Measurements from ENCODE around the genes DLGAP1 and ARHGAP28.

DNA sequence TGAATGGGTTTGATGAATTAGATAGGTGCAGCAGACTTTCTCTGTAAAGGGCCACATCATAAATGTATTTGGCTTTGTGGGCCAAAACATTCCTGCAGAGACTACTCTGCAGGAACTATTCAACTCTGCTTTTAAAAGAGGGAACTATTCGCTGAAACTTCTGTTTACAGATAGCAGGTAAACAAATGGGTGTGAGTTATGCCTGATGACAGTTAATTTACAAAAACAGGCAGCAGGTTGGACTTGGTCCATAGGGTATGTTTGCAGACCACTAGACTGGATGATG lies 273.0 kb downstream of the TGIF1 start:
- PRO-cap, result no peak
- RAMPAGE, long total RNA, result no peak

GRCh38 chr18:3770979-3772295 lies 321.5 kb downstream of the TGIF1 start:
- PRO-cap, result bidirectional peak, plus-strand start at chr18:3771591, minus-strand start at chr18:3771491
- RAMPAGE, long total RNA, result no peak

GRCh38 chr18:3995315-3996087 lies 459.6 kb downstream of the DLGAP1 start:
- PRO-cap, result no peak
- RAMPAGE, long total RNA, result no peak

DNA sequence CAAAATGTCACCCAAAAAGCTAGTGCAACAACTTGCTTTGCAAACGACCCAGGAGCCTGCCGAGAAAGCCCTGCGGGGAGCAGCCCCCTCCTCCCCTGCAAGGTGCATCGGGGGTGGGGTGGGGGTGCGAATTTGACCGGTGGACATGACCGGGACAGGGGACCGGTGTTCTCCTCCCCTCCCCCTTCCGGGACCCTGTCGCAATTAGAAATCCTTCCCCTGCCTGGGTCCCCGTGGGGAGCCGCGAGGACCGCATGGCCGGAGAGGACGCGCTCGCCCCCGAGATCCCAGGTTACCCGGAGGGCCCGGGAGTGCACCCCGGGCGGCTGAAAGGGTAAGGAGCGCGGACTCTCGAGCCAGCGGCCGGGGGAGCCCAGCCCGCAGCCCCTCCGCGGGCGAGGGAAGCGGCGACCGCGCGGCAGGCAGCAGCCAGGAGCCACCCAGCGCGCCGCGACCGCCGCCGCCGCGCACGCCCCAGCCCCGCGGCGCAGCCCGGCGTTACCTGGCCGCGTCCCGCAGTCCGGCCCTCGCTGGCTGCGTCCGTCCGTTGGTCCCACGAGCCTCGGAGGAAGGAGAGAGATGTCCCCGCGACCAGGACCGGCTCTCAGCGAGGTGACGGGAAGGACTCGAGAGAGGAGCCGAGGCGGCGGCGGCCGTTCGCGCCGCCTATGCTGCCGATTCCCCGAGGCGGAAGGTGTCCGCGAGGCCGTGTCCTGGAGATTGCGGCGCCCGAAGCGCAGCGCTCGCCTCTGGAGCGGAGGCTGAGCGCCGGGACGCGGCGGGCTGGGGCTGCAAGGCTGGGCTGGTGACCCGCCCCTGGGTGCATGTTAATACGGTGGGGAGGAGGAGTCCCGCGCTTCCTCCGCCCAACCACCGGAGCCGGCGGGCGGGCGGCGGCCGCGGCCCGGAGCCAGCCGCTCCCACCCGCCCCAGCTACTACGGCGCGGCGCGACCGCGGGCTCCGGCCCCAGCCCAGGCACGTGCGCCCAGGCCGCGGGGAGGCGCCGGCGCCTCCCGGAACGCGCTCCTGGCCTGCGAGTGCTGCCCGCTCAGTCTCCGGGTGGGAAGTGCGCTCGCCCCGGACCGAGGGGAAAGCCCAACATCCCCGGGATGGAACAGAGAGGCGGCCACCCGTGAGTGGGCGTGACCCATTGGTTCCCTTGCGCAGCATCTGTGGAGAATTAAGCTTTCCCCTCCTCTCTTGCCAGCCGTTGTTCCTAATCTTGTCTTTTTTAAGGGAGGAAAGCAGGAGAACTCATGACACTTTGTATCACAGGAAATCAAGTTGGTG lies at the start of gene DLGAP1:
TSS of gene DLGAP1 (minus strand) at position 804 of the 1,291 bp plus-strand sequence.
- PRO-cap, result bidirectional peak, plus-strand start at position 224 of the sequence, minus-strand start at position 206 of the sequence; bidirectional peak, plus-strand start at position 970 of the sequence, minus-strand start at position 751 of the sequence
- RAMPAGE, long total RNA, result no peak

DNA sequence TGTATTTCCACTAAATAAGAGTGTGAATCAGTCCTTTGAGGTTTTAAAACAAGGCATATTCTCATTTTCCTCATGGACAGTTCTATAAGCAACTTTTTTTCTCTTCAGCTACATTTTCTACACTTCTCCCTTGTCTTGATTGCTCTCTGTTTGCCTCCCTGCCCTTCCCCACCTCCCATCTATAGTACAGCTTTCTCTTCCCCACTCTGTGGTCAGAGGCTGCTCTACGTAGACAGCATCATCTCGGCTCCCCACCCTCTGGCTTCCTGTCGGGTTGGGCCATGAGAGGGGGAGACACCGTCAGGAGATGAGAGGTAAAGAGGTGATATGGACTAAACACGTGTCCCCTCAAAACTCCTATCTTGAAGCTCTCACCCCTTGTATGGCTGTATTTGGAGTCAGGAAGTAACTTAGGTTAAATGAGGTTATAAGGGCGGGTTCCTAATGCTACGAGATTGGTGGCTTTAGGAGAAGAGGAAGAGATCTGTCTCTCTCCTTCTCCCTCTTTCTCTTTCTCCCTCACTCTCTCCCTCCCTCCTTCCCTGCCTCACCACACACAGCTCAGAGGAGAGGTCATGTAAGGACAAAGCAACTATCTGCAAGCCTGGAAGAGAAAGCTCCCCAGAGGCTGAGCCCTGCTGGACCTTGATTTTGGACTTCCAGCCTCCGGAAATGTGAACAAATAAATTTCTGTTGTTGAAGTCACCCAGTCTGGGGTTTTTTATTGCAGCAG lies 138.2 kb downstream of the AKAIN1 start:
- PRO-cap, result no peak
- RAMPAGE, long total RNA, result no peak

- PRO-cap, result unidirectional peak, plus-strand start at chr18:5196390
- RAMPAGE, long total RNA, result no peak
These were observed 887 bp downstream of the AKAIN1 start for GRCh38 chr18:5196147-5196593.

DNA sequence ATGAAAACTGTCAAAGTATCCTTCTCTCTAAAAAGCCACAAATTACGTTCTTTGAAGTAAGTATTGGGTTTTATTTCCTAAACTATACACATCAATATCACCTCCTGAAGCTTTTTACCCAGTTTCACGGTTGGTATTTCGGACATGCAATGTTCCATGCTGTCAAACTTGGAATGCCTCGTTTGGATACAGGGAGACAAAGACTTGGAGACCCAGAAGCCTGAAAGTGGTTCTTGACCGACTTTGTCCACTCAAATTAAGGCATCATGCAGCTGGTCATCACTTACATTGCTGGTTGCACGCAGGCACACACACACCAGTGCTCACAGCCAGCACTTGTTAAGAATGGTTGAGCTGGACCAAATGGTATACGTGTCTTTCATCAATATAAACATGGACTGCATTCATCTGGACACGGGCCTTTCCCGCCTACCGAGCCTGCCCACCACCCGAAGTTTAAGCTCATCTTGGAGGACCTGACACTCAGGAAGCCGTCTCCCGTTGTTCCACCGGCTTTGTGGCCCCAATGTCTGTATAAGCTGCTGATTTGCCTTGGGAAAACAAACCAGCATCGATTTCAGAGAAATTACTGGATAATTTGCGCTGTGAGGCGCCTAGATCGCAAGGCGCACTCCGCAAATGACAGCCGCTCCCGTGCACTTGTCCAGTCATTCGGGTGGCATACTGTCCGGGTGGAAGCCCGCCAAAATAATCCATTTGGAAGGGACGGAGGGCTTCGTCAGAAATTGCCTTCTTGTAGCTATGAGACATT lies 40.0 kb upstream of the AKAIN1 start:
- PRO-cap, result bidirectional peak, plus-strand start at position 671 of the sequence, minus-strand start at position 662 of the sequence
- RAMPAGE, long total RNA, result no peak

DNA sequence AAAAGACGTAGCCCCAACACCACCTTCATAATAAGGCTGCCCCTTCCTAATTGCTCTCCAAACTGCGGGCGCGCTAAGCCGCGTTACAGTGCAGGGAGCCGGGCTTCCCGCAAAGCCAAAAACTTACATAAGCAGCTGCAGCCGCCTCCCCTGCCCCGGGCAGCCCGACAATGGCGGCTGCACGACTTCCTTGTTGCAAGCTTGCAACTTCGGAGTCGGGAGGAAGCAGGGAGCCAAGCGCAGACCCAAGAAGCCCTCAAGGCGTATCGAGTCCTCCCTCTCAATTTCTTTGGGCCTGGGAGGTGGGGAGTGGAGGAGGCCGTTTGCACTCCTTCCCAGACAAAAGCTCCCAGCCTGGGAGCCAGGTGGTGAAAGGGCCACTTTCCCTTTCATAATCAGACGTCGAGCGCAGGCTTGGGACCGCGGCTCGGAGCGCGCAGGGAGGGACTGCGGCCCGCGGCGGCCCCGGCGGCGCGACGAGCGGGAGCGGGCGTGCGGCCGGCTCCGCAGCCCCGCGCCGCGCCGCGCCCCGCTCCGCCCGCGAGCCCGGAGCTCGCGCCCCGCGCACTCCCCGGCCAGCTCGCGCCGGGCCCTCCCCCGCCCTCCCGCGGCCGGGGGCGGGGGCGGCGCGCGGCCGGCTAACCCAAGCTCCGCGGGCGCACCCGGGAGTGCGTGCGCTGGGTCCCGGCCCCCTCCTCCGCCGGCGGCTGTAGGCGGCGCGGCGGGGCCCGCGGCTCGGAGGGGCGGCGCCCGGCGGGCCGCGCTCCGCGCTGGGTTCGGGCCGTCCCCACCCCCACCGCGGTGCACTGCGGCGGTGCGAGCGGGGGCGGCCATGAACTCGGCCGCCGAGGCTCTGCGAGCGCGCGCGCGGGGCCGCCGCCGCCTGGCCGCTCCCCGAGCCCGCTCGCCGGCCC lies 595 bp downstream of the ZBTB14 start:
- PRO-cap, result bidirectional peak, plus-strand start at position 155 of the sequence, minus-strand start at position 195 of the sequence; bidirectional peak, plus-strand start at position 801 of the sequence, minus-strand start at position 713 of the sequence
- RAMPAGE, long total RNA, result no peak

DNA sequence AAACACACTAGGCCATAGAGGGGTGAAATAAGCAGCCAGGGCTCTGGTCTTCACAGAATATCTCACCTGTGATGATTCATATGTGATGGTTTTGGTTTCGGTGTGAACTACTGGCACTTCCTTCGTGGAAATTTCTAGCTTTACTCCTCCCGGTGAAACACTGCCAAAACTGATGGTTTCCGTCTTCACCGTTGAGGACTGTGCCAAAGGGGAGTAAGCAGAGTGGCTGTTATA lies 100.5 kb upstream of the ZBTB14 start:
- PRO-cap, result no peak
- RAMPAGE, long total RNA, result no peak

DNA sequence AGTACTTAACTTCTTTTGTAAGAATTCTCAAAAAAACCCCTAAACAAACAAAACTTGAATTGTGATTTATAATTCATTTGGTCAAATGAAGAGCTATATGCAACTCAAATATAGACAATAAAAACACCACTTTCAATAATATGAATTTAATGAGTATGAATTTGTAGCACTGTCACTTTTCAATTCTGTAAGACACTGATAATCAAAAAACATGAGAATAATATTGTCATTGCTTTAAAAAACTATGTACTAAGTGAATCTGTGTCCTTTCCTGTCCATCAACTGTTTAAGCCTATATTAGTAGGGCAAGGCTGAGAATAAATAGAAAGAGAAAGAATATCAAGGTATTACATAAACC lies 87.8 kb downstream of the EPB41L3 start:
- PRO-cap, result no peak
- RAMPAGE, long total RNA, result no peak

- PRO-cap, result no peak
- RAMPAGE, long total RNA, result no peak
These were observed 26.0 kb downstream of the EPB41L3 start for GRCh38 chr18:5517291-5518648.

- PRO-cap, result no peak
- RAMPAGE, long total RNA, result no peak
These were observed 83.9 kb upstream of the EPB41L3 start for GRCh38 chr18:5627679-5628101.

GRCh38 chr18:6039483-6040318 lies 144.4 kb upstream of the TMEM200C start:
- PRO-cap, result no peak
- RAMPAGE, long total RNA, result no peak

DNA sequence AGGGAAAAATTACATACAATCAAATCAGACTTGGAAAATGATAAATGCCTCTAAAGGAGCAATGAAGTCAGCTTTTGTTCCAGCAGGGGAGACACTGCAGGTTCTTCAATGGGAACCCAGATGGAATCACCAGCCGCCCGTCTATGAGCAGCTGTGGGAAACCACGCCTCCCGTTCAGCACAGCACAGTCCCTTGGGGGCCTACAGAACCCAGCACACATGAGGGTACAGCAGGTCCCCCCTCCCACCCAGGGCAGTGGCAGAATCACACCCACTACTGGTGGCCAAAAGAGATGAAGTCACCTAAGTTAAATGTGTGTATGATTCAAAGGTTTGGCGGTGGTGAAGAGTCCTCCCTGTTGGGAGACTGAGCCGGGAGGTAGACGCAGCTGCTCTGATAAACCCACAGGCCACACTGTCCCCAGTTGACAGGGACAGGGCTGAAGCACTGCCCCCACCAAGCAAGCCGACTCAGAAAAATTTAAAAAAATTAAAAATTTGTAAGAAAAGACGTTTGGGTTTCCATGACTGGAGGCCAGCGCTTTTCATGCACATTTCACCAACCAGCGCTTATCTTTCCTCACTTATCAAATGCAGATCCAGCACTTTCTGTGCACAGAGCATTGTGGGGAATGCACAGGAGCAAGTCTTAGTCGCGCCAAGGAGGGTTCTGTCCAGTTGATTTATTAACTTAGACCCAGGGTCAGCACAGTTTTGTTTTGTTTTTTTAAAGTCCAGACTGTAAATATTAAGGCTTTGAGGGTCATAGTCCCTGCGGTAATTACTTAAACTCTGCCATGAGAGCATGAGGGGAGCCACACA lies 44.2 kb downstream of the L3MBTL4 start:
- PRO-cap, result no peak
- RAMPAGE, long total RNA, result no peak

DNA sequence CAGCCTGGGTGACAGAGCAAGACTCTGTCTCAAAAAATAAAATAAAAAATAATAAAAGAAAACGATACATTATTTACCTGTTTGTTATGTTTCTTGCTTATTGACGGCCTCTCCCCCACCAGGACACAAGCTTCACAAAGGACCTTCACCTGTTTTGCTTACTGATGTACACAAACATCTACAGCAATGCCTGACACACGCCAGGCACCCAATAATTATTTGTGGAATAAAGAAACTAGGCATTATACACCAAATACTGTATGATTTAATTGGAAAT lies 20.3 kb downstream of the L3MBTL4 start:
- PRO-cap, result no peak
- RAMPAGE, long total RNA, result no peak

- PRO-cap, result bidirectional peak, plus-strand start at chr18:6729336, minus-strand start at chr18:6729319; bidirectional peak, plus-strand start at chr18:6729786, minus-strand start at chr18:6730016
- RAMPAGE, long total RNA, result no peak
These were observed at the start of gene ARHGAP28 for GRCh38 chr18:6729171-6730344. Gene ARHGAP28 (plus strand): TSS chr18:6729716.

- PRO-cap, result no peak
- RAMPAGE, long total RNA, result no peak
These were observed 106.2 kb upstream of the PTPRM start for GRCh38 chr18:7460998-7461283.

GRCh38 chr18:7567646-7567943 lies 479 bp downstream of the PTPRM start:
- PRO-cap, result no peak
- RAMPAGE, long total RNA, result no peak

DNA sequence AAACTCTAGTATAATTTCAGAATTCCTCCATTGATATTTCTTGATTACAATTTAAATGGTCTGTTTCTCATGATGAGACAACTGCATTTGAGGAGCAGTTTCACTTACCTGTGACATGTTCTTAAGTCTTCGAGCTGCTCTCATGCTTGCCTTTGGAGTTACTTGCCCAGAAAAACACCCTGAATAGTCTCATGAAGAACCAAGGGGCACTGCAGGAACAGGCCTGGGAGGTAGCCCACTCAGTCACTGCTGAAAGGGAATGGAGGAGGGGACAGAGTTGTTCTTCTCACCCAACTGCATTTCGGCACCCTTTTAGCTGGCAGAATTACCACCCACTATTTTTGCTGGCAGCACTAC lies 181.8 kb downstream of the PTPRM start:
- PRO-cap, result no peak
- RAMPAGE, long total RNA, result no peak

DNA sequence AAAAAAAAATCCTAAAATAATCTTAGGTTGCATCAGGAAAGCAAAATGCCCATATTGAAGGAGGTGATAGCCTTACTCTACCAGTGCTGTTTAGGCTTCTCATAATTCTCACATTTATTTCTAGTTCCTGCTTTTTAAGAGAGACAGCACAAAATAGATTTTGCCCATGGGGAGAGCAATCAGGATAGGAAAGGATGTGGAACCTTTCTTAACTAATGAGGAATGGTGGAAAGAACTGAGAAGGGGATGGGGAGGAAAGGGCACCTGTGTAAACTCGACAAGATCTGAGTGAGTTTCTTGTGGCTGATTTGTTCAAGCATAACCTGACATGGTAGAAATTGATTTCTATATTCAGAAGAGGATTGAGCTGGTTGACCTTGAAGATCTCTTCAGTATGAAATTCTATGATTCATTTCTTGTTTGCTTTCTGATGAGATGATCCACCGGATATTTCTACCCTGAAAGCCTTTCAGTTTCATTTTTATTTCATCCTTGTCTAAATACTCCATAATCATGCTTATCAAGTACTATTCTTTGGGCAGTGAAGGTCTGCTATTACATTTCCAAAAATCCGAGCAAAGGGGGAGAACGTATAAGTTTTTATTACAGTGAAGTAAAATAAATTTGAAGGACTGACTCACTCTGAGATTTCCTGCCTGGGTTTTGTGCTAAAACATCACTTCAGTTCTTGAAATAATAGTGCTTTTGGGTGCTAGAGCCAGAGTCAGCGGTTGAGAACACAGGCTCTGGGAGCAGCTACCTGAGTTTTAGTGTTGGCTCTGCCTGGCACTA lies 391.3 kb downstream of the PTPRM start:
- PRO-cap, result no peak
- RAMPAGE, long total RNA, result no peak